Natural killer cell (primary cell): ENCODE data around the gene GATA2.

DNA sequence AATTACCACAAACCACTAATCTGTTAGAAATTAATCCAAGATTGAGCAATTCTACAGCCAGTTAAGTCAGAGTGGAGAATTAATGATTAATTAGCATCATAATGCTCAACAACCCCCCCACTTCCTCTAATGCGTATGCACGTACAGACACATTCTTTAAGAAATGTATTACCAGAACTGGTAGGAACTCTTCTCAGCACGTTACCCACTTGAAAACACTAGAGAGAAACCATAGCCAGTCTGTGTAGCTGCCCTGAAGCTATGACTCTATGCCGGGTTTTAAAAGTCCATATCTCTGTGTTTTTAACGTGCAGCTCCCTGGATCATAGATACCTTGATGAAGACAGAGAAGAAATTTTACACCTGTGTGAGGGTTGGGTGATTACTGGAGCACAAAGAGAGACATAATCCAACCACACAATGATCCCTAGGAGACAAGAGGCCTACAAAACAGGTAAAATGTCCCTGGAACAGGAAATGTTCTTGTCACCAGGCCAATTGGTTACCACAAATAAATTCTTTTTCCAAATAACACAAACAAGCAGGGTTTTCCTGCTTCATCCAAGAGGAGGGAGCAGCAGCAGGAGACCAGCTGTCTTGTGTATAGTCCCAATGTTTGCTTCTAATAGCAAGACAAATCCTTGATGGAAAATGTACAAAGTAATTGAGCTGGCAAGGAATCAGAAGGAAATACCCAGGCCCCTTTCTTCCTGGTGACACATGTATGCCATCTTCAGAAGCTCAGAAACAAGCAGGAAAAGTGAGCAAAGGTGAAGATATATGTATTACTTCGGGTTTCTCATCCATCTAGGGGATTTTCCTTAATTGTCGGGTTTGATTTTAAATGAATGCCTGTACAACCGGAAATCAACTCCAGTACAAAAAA lies 1.5 kb downstream of the MGLL start:
- PRO-cap: no peak

- PRO-cap: no peak
Measured at GRCh38 chr3:128010133-128010872, 41.9 kb upstream of the SEC61A1 start.

DNA sequence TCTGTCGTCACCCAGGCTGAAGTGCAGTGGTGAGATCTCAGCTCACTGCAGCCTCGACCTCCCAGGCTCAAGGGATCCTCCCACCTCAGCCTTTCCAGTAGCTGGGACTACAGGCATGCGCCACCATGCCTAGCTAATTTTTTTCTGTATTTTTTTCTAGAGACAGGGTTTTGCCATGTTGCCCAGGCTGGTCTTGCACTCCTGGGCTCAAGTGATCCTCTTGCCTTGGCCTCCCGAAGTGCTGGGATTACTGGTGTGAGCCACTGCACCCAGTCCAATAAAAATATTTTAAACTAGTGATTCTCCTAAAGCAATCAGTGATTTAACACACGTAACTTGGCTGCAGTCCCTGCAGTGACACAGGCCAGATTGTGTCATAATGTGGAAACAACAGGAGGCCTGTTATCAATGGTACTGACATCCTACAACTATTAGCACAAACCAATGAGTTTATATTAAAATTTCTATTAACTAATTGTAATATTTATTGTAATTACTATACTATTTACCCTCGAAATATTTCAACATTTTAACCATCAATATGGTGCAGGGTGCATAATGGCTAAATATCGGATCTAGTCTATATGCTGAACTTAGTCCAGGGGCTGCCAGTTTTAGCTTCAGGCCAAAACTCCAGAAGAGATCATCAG lies 1.7 kb upstream of the SEC61A1 start:
- PRO-cap: no peak

GRCh38 chr3:128231451-128231996 lies 78.2 kb downstream of the EEFSEC start:
- PRO-cap: no peak

- PRO-cap: no peak
Measured at GRCh38 chr3:128253180-128253711, 100.0 kb downstream of the EEFSEC start.

DNA sequence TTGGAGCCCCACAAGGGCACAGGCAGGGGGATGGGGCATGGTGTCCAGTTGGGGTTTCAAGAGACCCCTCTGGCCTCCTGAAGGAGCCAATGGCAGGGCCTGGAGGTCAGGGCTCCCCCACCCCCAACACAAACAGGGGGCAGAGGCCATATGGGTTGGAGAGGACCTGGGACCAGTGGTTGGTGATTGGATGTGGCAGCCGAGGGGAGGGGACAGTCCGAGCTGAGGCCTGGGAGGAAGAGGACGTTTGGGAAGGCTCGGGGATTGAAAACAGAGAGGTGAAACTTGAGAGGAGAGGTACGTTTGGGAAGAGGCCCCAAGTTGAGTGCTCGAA lies 53.8 kb downstream of the DNAJB8 start:
- PRO-cap: no peak

DNA sequence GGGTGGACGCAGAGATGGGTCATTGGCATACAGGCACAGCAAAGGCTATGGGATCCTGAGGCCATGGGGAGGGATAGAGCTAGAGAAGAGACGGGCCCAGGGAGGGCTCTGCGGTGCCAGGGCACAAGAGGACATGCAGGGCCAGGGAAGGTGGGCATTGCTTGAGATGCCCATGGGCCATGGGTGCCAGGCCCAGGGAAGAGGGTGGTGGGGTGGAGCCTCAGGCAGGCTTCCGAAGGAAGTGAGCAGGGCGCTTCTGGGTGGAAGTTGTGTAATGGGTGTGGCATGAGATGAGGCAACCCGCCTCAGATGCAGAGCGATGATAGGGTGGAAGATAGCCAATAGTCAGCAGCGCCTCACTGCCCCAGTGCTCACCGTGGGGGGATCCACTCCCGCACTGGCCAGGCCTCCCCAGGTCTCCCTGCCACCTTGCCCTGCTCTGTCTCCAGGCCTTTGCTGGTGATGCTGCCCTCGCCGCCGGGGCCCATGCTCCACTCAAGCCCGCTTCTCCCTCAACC lies 51.5 kb downstream of the DNAJB8 start:
- PRO-cap: no peak

DNA sequence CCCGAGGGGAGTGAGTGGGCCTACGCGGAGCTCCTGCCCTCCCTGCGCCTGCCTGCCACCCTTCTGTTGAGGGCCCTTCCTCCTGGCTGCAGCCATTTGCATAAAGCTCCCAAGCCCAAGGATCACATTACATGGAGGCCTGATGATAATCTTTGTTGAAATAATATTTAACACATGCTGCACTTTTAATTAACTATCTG lies 39.1 kb downstream of the DNAJB8 start:
- PRO-cap: no peak

- PRO-cap: unidirectional peak, plus-strand start at chr3:128484057
Measured at GRCh38 chr3:128483640-128484775, 9.0 kb downstream of the GATA2 start.

DNA sequence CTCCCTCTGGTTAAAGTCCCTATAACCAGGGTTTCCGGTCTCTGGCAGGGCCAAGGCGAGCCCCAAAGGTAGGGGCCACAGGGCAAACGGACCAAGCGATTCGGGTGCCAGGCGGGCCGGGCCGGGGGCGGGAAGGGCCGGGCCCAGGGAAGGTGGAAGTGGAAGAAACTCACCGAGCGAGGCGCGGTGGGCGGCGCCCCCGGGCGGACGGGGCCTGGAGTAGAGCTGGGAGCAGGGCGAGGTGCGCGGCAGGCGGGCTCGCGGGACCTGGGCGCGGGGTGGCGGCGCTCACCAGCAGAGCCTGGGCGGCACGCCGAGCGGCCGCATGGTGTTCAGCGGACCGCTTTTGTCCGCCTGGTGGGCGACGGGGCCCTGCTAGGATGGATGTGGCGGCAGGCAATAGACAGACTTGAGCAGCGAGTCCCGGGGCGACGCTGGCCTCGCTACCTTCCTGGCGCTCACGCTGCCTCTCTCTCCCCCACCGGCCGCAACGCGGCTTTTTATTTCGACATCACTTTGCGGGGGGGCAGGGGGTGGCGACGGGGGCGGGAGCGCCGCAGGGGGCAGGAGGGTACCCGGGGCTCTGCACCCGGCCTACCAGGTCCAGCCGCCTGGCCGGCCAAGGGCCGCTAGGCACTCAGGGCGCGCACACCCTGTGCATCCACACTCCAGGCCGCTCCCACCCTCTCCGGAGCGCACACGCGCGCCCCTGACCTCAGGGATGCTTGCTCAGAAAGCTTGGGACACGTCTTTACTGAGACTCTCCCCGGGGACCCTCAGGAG lies at the start of gene GATA2:
TSS of gene GATA2 (minus strand) at position 476 of the 783 bp plus-strand sequence.
- PRO-cap: unidirectional peak, minus-strand start at position 476 of the sequence

GRCh38 chr3:128554125-128554568 lies 61.1 kb upstream of the GATA2 start:
- PRO-cap: no peak

- PRO-cap: no peak
Measured at GRCh38 chr3:128618455-128618850, 32.2 kb downstream of the RPN1 start.

GRCh38 chr3:128727470-128728147 lies 1.6 kb downstream of the RAB7A start:
- PRO-cap: no peak

GRCh38 chr3:128791173-128792076 lies 65.4 kb downstream of the RAB7A start:
- PRO-cap: no peak

DNA sequence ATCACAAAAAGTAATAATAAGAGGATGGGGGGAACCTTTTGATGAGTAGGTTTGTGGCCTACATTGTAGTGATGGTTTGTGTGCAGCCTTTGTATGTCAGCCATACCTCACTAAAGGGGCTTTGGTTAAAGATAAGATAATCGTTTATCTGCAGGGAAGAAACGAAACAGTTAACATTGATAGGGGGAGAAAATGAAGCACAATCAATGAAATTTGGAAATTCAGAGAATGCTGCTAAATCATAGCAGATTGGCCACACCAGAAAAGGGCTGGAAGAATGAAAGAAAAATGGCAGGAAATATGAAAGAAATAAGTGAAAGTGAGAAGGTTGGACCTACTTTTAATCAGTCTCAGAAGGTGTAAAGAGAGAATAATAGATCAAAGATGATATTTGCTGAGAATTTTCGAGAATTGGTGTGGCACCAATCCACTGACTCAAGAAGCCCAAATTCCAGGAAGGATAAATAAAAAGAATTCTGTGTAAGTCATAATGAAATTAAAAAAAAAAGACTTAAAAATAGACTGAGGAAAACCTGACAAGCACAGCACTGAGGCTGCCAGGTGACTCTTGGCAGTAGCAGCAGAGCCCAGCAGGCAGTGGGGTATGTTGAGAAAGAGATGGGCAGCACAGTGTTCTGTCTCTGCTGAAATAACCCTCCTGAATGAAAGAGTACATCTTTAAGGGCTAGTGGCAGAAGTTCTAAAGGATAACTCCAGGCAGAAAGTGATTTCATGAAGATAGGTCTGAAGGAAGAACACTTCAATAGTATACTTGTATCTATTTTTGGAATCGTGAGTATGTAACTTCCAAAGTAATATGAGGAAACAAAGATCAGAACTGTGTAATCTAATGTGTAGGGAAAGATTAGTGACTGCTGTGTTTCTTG lies 75.6 kb downstream of the RAB7A start:
- PRO-cap: no peak

- PRO-cap: no peak
Measured at GRCh38 chr3:128807321-128807799, 72.1 kb upstream of the ACAD9 start.

- PRO-cap: no peak
Measured at GRCh38 chr3:128812975-128814243, 66.0 kb upstream of the ACAD9 start.

DNA sequence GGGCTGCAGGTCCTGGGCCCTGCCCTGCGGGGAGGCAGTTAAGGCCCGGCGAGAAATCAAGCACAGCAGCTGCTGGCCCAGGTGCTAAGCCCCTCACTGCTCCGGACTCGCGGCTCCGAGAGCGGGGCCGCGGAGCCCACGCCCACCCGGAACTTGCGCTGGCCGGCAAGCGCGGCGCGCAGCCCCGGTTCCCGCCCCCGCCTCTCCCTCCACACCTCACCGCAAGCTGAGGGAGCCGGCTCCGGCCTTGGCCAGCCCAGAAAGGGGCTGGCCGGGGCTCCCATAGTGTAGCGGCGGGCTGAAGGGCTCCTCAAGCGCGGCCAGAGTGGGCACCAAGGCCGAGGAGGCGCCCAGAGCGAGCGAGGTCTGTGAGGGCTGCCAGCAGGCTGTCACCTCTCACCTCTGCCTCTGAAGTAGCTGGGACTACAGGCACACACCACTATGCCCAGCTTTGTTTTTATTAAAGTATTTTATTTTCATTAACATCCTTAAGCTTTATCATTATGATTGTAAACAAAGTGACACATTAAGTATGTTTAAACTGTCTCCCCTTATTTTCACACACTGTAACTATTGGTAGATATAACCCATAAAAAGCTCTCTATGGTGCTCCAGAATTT lies 8.0 kb downstream of the GP9 start:
- PRO-cap: no peak

GRCh38 chr3:129087819-129088330 lies 27.3 kb downstream of the GP9 start:
- PRO-cap: no peak

- PRO-cap: no peak
Measured at GRCh38 chr3:129106084-129107094, 15.2 kb downstream of the RAB43 start.